ENCODE data around the genes PLEKHG7 and SOCS2.

DNA sequence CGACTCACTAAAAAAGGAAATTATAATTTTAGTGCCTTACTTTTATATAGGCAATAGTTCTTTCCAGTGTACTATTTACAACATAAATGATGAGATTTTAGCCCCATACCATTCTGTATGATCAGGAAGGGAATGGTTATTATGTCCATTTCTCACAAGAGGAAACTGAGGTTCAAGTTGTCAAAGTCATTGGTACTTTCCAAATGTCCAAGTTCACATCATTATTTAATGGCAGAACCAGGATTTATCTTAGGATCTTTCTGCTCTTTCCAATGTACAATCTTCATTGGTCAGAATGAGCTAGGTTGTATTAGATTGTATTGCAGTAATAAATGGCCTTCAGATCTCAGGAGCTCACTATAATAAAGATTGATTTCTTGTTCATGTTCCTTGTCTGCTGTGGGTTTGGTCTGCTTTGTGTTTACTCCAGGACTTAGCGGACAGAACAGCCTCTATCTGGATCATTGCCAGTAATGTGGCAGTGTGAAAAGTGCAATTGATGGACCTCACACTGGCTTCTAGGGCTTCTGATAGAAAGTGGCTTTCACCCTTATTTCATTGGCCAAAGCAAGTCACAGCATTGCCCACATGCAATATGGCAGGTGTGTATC, 81.4 kb downstream of the BTG1 start:
- RRBS = no CpG with 5 or more reads among the region's 2 CpGs

GRCh38 chr12:92075354-92076003, 70.2 kb downstream of the BTG1 start:
- RRBS = no CpG with 5 or more reads among the region's 4 CpGs

GRCh38 chr12:92078078-92078780, 67.4 kb downstream of the BTG1 start:
- RRBS = no CpG with 5 or more reads among the region's 3 CpGs

- RRBS = no CpG with 5 or more reads among the region's 5 CpGs
Measured at GRCh38 chr12:92108499-92109464, 36.9 kb downstream of the BTG1 start.

DNA sequence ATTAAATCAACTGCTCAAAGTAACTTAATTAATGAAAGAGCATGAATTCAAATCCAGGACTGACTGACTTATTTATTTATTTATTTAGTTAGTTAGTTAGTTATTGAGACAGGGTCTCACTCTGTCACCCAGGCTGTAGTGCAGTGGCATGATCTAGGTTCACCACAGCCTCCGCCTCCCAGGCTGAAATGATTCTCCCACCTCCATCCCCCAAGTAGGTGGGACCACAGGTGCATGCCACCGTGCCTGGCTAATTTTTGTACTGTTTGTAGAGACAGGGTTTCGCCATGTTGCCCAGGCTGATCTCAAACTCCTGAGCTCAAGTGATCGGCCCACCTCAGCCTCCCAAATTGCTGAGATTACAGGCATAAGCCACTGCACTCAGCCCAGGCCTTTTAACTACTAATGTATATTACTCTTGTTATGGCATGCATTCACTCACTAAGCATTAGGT, 36.0 kb downstream of the BTG1 start:
- RRBS = no CpG with 5 or more reads among the region's 4 CpGs

DNA sequence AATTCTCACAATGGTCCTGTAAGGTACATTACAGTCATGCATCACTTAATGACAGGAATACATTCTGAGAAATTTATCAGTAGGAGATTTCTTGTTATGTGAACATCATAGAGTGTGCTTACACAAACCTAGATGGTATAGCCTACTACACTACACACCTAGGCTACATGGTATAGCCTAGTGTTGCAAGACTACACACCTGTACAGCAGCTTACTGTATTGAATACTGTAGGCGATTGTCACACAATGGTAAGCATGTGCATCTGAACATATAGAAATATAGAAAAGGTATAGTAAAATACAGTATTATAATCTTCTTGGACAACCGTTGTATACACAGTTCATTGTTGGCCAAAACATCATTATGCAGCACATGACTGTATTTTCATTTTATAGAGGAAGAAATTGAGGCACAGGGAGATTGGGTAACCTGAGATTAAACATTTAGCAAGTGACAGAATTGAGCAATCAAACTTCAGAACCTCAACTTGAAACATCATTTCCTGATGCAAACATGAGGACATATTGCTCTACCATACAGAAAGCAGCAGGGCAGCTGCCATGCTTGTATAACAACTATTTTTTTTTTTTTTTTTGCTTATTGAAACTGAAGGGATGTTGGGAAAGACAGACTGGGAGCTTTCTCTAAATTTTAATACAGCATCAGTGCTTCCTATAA, 22.1 kb downstream of the BTG1 start:
- RRBS = no CpG with 5 or more reads among the region's 2 CpGs

DNA sequence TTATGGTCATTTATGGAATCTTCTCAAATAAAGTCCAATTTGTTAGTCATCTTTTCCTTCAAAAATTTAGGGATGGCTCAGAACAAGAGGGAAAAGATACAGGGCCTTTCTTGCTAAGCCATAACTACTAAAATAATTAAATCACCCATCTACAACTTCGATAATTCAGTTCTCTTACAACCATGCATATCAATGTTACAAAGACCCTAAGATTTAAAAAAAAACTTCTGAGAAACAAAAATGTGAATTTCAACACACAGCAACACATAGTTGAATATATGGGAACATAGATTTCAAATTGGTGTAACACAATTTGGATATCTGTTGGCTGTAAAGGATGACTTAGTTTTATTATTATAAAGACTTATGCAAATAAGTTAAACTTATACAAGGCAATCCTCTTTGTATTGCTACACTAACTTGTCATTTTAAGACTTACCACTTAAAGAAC, 6.7 kb downstream of the BTG1 start:
- RRBS = no CpG with 5 or more reads among the region's 1 CpG

DNA sequence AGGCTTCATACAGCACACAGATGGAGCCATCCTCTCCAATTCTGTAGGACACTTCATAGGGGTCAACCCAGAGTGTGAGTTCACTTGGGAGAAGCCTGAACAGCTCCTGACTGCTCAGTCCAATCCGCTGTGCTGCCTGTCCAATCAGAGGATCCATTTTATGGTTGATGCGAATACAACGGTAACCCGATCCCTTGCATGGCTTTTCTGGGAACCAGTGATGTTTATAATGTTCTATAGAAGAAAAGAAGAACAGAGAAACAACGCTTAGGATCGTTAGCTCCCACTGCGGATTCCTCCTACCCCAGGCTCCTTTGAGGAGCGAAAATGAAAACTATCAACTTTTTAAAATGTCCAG, 1.5 kb downstream of the BTG1 start:
- RRBS = no CpG with 5 or more reads among the region's 8 CpGs

DNA sequence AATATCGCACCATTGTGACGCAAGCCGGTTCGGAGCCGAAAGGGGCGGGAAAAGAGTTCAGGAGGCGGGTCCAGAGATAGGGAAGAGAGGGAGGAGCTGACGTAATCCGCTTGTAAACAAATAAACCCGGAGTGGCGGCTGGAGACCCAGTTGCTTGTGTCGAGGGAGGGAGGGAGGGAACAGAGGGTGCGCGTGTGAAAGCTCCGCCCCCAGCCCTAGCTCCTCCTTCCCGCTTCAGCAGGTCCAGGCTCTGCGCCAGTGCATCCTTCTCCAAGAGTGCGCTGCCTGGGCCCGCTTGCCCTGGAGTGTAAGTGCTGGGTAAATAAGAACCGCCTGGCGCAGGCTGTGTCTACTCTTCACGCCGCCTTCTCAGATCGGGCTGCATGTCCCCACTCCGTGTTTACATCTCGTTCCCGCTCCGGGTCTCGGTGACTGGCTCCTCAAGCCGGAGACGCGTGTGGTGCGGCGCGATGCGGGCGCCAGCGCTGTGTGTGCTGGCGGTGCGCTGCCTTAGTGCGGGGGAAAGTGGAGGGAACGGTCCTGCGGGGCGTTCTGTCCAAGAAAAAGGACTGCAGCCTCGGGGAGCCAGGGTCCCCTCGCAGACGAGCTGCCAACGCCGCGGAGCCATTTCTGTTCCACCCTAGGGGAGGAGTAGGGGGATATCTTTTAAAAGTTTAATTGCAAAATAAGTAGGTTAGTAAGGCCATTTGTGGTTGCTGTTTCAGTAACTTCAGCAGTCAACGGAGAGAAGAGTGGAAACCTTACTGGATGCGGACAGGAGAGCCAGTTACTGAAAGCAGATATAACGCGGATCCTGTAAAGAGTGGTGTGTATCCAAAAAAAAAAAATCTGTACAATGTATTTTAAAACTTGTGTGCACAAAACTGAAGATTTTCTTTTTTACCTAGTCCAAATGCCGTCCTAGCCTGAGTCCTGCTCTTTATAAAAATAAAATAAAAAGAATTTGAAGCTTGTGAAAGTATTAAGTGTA, 586 bp upstream of the BTG1 start:
- RRBS = 2% methylated on average over 7 of the region's 55 CpGs

DNA sequence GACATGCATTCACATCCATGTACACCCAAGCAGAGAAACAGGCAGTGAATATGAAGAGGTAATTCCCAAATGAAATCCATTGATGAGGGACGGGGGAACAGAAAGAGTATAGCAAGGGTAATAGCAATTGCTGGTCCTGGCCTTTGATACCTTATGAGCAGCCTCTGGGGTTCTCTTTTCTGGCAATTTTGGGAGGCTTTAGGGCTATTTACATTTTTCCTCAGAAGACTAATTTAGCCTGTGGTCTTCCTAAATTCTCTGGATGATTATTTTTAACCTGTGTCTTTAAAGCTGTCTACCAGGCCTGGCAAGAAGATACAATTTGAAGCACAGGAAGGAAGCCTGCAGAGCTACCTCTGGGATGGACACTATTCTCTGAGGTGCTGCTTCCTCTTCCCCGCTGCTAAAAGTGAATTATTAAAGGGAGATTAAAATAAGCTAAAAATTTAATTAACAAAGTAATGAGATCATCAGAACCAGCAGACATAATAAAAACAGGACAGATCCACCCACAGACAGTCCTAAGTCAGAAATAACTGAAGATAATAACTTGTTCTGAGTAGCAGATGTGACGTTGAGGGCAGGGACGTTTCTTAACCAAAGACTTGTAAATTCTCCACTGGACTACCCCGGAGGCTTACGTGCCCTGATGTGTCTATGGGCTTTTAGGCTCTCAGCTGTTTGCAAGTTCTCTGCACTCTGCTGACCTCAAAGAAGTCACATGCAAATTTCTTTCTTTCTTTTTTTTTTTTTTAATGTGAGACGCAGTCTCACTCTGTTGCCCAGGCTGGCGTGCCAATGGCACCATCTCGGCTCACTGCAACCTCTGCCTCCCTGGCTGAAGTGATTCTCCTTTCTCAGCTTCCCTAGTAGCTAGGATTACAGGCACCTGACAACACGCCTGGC, 26.8 kb upstream of the BTG1 start:
- RRBS = no CpG with 5 or more reads among the region's 10 CpGs

- RRBS = no CpG with 5 or more reads among the region's 7 CpGs
Measured at GRCh38 chr12:92470337-92471066, 232.3 kb upstream of the PLEKHG7 start.

DNA sequence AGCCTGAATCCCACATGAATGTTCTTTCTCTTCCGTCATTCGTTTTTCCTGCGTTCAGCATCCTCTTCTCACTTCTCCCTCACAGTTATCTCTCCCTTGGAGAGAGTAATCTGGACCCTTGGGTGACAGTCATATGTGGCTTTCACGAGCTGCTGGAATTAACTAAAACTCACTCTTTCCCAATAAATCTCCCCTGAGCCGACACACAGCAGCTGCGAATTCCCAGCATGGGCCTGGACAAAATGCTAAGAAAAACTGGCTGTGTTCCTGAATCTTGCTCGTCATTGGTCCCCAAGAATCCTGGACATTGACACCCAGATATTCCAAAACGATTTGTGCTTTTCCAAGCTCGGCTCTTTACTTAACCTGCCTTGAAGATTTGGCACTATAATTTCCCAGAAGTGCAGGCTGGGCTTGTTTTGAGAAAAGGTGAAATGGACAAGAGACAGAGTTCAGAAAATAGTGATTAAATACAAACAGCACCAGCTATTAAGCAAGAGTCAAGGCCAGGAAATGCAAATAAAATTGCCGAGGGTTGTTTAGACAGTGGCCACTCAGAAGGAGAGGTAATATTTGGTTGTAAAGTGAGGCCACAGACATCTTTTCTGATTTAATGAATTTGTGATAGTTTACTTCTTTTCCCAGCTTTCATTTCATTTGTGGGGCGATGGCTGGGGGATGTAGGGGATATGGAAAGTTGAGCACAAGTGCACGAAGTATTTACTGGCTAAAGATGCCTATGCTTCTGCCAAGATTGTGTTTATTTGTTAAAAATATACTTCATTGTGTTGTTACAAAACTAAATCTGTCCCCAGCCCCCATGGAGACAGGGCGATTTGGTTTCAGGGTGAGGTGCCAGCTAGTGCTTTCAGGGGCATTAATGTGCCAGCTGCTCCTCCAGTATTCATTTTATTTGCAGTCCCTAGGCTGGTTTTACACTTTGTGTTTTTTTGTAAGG, 199.2 kb upstream of the PLEKHG7 start:
- RRBS = no CpG with 5 or more reads among the region's 13 CpGs

DNA sequence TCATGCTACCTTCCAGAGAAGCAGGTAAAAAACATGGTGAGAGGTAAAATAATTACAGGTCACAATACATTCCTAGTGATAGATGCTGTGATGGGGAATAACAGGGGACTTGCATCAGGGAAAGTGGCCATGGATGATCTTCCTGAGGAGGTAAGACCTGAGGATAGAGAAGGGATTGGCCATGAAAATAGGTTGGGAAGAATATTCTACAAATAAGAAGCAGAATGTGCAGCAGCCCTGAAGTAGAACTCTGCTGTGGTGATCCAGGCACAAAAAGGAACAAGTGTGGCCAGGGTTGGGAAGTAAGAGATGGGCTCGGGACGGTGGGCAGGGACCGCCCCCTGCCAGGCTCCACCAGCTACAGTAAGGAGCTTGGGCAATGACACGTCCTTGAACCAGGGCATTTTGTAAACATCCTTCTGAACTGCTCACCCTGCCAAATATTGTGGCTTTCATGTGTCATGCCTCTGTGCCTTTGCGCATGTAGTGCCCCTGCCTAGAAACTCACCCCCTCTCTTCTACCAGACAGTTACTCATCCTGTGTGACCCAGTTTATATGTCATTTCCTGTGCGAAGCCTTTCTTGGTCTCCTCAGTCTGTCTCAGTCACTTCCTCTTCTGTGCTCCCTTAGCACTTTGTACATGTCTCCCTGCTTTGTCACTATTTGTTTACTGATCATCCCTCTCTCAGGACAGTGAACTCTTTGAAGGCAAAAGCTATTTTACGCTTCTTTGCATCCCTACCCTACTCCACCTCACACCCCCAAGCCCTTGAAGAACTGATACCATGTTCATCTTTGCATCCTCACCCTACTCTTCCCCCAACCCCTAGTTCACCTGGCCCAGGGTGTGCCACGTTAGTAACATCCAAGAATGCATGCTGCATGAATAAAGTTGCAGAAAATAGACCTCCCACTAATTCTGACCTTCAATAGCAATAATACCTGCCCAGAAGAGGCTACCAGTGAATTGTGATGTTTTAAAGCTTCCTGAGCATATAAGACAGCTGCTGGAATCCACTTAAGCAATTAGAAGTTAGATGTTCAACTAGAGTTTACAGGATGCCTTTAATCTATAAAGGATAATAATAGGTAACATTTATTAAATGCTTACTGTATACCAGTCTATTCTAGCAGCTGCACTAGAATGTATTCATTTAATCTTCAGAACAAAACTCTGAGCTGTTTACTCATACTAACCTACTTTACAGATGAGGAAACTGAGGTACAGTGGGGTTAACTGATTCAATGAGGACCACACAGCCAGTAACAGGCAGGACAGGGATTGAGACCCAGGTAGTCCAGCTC, 108.8 kb upstream of the PLEKHG7 start:
- RRBS = no CpG with 5 or more reads among the region's 8 CpGs

DNA sequence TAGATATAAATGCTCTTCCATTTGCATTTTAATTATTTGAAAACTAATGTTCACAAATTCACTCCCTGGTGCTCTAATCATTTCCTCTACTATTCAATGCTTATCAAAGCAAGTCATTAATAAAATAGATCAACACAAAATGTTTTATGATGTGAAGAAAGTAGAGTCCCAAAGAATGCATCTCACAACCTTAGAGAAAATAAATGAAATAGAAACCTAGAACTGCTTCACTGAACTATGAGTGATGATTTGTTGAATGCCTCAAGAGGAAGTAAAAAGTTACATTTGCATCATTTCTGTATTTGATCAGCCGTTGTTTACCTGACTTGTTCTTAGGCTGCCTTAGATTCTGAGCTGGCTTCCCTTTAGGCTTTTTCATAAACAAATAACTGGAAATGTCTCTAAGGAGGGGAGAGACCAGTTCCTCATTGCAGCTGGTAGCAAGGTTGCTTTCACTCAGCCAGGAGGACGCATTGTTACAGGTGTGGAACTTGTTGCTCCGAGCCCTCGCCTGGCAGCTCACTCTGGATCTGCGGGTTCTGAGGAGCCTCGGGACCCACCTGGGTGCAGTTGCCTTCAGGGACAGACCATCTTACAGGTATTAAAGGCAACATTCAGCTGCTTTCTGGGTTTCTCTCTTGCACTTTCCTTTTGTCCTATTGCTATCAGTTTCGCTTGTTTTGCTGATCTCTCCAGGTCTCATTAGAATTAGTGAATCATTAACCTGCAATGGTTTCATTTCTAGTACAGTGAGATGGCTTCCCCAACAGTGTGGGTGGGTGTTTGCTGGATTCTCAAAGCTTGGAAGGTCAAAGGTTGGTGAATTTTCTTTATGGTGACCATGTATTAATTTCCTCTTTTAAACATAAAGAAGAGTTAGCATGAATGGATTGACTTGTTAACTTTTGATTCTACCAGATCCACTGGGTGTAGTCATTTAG, at the start of gene PLEKHG7:
TSS of gene PLEKHG7 (plus strand) at position 455 of the 941 bp plus-strand sequence.
- RRBS = no CpG with 5 or more reads among the region's 7 CpGs

DNA sequence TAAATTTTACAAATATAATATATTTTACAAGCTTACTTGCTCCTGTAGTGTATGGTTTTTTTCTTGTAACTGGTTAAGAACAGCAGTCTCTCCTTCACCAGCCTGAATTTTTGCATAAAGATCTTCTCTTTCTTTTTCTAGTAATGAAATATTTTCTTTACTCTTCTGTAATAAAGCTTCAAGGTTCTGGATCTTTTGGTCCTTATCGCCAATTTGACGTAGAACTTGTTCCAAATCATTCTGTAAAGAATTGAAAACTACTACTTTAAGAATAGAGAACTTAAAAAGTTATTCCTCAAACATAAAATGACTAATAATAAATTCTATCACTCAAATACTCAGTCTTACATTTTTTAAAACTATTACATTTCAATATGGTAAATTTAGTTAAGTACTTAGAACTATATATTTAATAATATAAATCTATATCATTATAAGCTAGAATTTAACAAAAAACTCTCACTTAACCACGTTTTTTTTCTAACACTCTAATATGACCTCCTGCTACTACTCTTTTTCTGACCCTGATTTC, 109.8 kb downstream of the EEA1 start:
- RRBS = no CpG with 5 or more reads among the region's 3 CpGs

DNA sequence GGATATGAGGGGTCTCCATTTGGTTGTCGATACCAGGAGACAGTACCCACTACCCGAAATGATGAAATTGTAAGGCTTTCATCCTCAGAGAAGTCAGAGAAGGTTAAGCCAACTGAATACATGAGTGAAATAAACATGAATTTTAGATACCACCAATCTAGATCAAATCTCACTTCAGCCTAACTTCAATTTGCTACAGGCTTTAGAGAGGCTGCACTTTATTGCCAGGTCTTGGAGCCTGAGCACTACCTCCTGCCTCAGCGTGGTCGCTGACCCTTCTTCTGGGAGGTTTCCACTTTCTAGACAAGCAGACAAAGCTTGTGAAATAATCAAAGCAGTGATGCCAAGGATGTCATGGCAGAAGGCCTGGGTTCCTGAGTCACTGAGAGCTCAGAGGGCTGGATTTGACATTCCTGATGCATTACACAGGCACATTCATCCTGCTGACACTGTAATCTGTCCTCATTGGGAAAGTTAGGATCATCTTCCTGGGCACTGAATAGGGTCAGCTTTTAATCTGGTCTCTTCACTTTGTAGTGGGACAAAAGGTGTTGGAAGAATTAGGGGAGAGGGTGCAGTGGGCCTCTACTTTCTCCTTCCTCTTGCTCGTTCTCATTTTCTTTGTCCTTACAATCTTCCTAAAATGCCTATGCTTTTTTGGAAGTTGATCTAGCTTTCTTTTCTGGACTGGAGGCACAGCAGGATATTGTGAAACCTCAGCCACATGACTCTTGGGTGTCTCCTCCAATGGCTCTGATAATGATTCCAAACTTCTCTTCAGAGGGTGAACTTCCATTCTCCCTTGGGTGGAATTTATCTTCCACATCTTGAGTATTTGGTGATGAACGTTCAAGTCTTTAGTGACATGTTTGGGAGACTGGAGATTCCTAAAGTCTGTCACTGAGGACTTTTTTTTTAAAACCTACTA, 29.7 kb downstream of the EEA1 start:
- RRBS = no CpG with 5 or more reads among the region's 6 CpGs

- RRBS = no CpG with 5 or more reads among the region's 1 CpG
Measured at GRCh38 chr12:93016983-93017313, 87.9 kb upstream of the EEA1 start.

GRCh38 chr12:93019495-93020383, 90.6 kb upstream of the EEA1 start:
- RRBS = no CpG with 5 or more reads among the region's 5 CpGs

DNA sequence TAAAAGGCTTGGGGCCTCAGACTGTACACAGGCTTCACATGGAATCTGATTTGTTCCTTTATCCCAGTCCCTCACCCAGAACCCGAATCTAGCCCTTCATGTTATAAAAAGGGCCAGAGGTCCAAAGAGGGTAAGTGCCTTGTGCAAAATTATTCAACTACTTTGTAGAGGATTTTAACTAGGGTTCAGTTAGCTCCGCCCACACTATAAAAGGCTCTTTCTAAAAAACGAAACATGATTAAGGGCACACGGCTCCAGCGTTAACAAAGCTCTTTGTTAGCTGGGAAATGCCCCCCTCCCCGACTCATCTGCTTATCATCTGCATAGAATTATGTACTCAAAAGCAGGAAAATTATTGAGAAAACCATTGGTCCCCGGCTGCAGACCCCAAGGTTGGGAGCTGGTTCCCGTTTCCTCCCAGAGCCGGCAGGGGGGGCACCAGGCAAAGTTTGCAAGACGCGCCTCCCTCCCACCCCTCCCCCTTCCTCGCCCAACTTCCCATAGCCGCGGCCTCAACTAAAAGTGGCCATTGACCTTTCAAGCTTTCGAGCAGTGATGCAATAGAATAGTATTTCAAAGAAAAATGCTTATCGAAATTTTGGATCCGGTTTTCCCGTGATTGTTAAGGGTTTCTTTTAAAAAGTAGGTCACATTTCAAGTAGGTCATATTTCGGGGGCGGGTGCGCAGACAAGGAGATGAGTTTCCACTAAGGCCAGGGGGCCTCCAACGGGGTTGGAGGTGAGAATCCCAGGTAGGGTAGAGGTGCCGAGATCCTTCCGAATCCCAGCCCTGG, 3.0 kb upstream of the SOCS2 start:
- RRBS = 14% methylated on average over 3 of the region's 24 CpGs

- RRBS = 0% methylated on average over 3 of the region's 51 CpGs
Measured at GRCh38 chr12:93572255-93573076, at the start of gene SOCS2. SOCS2 (plus strand) TSS chr12:93572675.